A549 (cell line): Measurements from ENCODE around the genes GEMIN8, GLRA2, NHS and RAI2.

GRCh38 chrX:13652299-13652711 is 636 bp upstream of the TCEANC start:
- PRO-cap = no peak
CAGE:
- cytosol, long polyA plus RNA = no peak
- long polyA plus RNA = no peak
- nucleus, long polyA plus RNA = no peak

- PRO-cap = no peak
CAGE:
- cytosol, long polyA plus RNA = no peak
- long polyA plus RNA = no peak
- nucleus, long polyA plus RNA = no peak
Measured at GRCh38 chrX:13763204-13763934, 28.8 kb downstream of the OFD1 start.

GRCh38 chrX:14029255-14030271 is at the start of gene GEMIN8:
Gene GEMIN8 (minus strand): TSS chrX:14029892.
- PRO-cap = bidirectional peak, plus-strand start at chrX:14030016, minus-strand start at chrX:14029804
CAGE:
- cytosol, long polyA plus RNA = no peak
- long polyA plus RNA = no peak
- nucleus, long polyA plus RNA = no peak

- PRO-cap = no peak
CAGE:
- cytosol, long polyA plus RNA = no peak
- long polyA plus RNA = no peak
- nucleus, long polyA plus RNA = no peak
Measured at GRCh38 chrX:14140203-14140556, 110.5 kb upstream of the GEMIN8 start.

- PRO-cap = no peak
CAGE:
- cytosol, long polyA plus RNA = no peak
- long polyA plus RNA = no peak
- nucleus, long polyA plus RNA = no peak
Measured at GRCh38 chrX:14529193-14530104, at the start of gene GLRA2. Gene GLRA2 (plus strand): TSS chrX:14529536.

- PRO-cap = bidirectional peak, plus-strand start at chrX:15335723, minus-strand start at chrX:15335523
CAGE:
- cytosol, long polyA plus RNA = no peak
- long polyA plus RNA = no peak
- nucleus, long polyA plus RNA = no peak
Measured at GRCh38 chrX:15335631-15335962, 274 bp upstream of the PIGA start.

- PRO-cap = no peak
CAGE:
- cytosol, long polyA plus RNA = no peak
- long polyA plus RNA = no peak
- nucleus, long polyA plus RNA = no peak
Measured at GRCh38 chrX:15337136-15337492, 1.8 kb upstream of the PIGA start.

DNA sequence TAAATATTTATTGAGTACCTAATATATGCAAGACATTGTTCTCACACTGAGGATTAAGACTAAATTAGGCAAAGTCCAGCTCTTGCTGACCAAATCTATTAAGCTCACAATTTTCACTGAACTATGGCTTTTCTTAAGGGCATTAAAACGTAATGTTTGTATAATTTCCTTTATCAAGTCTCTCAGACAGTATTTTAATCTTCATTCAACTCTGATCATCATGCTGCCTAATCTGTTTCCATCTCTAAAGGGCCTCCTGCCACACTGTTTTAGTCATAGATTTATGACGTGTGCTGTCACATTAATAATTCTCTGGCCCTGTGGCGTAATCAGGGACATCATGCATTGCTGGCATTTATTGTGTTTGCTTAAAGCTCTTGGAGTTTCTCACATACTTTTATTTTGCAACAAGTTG is 7.5 kb upstream of the PIGA start:
- PRO-cap = no peak
CAGE:
- cytosol, long polyA plus RNA = no peak
- long polyA plus RNA = no peak
- nucleus, long polyA plus RNA = no peak

DNA sequence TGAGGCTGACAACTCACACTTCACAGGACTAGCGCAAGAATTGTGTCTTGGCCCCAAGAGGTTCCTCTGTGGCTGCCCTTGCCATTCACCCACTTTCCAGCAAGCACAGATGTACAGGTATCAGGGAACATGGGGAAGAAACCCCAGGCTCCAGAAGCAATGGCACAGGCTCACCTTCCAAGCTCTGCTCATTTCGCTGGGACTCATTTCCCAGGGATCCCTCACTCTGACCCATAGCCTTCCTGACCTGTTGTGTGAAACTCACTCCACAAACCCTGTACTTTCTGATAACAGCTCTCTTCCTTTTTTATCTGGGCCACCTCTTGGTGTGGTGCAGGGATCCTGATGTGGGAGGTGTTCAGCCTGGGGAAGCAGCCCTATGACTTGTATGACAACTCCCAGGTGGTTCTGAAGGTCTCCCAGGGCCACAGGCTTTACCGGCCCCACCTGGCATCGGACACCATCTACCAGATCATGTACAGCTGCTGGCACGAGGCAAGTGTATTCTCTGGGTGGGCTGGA is 49.0 kb downstream of the BMX start:
- PRO-cap = no peak
CAGE:
- cytosol, long polyA plus RNA = no peak
- long polyA plus RNA = no peak
- nucleus, long polyA plus RNA = no peak

GRCh38 chrX:15602766-15603036 is 1.9 kb upstream of the ACE2 start:
- PRO-cap = no peak
CAGE:
- cytosol, long polyA plus RNA = no peak
- long polyA plus RNA = no peak
- nucleus, long polyA plus RNA = no peak

DNA sequence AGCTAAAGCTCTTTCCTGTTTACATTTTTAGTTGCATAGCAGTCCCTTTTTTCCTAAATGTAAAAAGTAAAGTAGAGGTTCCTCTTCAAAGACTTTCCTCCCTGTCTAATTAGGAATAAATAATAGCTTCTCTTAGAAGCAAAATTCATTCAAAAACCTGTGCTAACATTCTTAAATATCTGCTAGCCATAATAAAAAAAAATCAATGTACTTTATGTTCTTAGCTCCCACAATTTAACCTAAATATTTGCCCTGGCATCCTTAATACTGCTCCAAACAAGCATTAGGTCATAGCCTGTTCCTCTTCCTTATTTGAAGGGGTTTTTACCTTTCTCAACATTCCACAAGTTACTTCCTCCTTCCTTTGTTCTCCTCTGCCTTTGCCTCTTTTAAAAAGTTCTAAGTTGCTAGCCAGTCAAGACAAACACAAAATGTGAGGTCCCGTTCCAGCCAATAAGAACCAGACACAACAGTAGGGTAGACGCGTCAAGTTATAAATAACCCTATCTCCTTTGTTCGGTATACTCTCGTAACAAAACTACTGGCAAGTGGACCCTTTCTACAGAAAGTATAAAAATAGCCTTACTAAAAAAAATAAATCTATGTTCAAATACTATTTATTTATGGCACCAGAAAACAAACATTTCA is 6.2 kb upstream of the ACE2 start:
- PRO-cap = no peak
CAGE:
- cytosol, long polyA plus RNA = no peak
- long polyA plus RNA = no peak
- nucleus, long polyA plus RNA = no peak

GRCh38 chrX:15803412-15804074 is 13.3 kb downstream of the ZRSR2 start:
- PRO-cap = no peak
CAGE:
- cytosol, long polyA plus RNA = no peak
- long polyA plus RNA = no peak
- nucleus, long polyA plus RNA = no peak

DNA sequence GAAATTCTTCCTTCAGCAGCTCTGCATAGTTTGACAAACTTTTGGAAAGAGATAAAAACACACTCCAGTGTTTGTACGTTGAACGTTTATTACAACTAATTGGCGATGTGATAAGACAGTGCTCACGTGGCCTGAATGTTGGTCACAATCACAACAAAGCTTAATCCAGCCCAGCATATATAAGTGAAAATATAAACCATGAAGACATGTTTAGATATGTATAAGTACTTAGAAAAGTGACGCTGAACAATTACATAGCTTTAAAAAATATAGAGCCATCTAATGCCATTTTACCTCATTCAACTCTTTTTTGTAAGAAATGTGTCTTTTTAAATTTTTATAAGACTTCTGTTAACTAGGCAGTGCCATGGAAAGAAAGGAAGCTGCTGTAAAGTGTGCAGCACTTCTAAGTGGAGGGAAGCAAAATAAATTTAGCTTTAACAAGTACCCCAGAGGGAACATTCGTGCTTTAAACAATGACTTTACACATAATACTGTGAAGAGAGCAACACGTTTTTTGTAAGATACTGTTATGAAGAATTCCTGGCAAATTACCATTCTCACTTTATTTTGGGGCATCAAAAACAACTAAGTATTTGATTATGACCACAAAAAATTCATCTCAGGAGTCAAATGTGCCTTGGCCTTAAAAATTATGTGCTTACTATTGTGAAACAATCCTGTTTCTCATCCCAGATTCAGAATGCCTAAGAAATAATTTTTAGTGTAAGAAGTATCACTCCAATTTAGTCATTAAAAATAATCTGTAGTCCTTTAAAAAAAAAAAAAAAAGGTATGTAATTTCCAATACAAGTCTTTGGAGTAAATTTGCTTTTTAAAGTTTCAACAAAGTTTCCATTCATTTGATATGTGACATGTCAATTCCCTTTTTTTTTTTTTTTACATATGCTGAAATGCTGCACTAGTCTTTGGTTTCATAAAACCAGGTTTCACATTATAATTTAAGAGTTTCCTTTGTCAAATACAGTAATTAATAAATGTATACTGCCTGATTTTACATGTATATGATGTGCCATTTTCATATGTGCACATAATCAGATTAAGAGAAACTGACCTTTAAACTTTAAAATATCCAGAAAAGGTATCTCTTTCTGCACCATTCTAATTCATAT is 28.2 kb downstream of the AP1S2 start:
- PRO-cap = no peak
CAGE:
- cytosol, long polyA plus RNA = no peak
- long polyA plus RNA = no peak
- nucleus, long polyA plus RNA = no peak

DNA sequence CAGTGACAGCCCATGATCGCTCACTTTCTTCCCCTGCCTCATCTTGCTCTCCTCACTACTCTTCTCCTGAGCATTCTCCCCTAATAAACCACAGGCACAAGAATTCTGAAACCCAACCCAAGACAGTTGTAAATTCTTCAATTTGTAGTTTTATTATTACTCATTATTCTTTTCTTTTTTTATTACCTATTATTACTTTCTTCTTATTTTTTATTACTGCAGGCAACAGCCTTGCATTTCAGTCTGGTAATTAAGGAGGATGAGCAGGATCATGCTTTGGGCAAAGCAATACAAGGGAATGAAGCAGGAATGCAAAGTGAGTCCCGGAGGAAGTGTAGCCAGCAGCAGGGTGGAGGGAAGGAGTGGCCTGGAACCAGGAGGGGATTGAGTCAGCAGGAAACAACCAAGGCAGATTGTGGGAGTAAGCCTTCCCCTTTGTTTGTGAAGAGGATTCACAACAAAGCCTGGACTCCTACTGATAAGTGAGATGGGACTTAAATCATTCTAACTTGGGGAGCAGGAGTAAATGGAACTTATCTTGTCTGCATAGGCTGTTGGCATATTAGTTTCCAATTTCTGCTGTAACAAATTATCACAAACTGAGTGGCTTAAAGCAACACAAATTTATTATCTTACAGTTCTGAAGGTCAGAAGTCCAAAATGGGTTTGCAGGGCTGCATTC is 93.0 kb upstream of the AP1S2 start:
- PRO-cap = no peak
CAGE:
- cytosol, long polyA plus RNA = no peak
- long polyA plus RNA = no peak
- nucleus, long polyA plus RNA = no peak

DNA sequence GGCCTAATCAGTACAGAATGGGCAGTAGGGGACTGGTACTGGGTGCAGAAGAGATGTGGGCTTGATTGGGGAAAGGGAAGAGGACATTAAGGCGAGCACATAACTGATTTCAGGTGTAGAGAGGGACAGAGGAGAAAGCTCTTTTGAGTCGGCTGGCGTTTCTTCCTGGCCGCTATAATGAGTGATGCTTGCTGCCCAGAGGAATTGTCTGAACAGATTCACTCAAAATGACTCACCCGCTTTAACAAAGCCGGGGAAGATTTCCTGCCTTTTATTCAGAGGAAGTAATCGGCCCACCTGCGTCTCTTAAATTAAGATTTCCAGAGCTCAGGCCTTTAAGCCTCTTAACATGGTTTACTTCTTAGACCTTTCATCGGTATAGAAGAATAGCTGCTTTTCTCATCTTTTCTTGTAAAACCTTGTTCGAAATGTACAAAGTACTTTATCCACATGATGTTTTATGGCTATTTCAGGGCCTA is 102.1 kb upstream of the AP1S2 start:
- PRO-cap = no peak
CAGE:
- cytosol, long polyA plus RNA = no peak
- long polyA plus RNA = no peak
- nucleus, long polyA plus RNA = no peak

GRCh38 chrX:16125714-16126281 is 2.4 kb downstream of the GRPR start:
- PRO-cap = no peak
CAGE:
- cytosol, long polyA plus RNA = no peak
- long polyA plus RNA = no peak
- nucleus, long polyA plus RNA = no peak

GRCh38 chrX:17374834-17375784 is at the start of gene NHS:
Gene NHS (plus strand): TSS chrX:17375200.
- PRO-cap = no peak
CAGE:
- cytosol, long polyA plus RNA = no peak
- long polyA plus RNA = no peak
- nucleus, long polyA plus RNA = no peak

GRCh38 chrX:17718348-17719077 is 18.8 kb upstream of the SCML1 start:
- PRO-cap = no peak
CAGE:
- cytosol, long polyA plus RNA = no peak
- long polyA plus RNA = no peak
- nucleus, long polyA plus RNA = no peak

DNA sequence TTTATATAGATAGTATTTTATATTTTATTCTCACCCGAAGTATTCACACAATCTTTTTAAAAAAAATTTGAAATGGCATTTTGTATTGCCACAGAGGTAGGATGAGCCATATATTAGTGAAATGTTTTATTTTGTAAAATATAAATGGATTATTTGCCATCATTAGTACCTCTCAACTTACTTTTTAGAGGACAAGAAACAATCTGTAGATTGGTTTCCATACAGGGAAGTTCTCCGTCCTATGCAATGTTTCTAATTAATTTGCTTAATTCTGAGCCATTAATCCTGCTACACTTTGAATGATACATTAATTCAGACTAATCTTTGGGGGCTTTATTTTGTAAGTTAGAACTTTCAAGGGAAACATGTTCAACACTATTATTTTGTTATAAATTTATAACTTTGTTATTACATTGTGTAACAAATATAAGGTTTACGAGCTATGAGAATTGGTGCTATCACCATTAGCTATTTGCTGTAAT is 17.0 kb downstream of the SCML1 start:
- PRO-cap = no peak
CAGE:
- cytosol, long polyA plus RNA = no peak
- long polyA plus RNA = no peak
- nucleus, long polyA plus RNA = no peak

GRCh38 chrX:17861156-17861819 is at the start of gene RAI2:
Gene RAI2 (minus strand): TSS chrX:17861298.
- PRO-cap = no peak
CAGE:
- cytosol, long polyA plus RNA = no peak
- long polyA plus RNA = no peak
- nucleus, long polyA plus RNA = no peak